ENCODE data around the genes ZNF189 and GRIN3A.

DNA sequence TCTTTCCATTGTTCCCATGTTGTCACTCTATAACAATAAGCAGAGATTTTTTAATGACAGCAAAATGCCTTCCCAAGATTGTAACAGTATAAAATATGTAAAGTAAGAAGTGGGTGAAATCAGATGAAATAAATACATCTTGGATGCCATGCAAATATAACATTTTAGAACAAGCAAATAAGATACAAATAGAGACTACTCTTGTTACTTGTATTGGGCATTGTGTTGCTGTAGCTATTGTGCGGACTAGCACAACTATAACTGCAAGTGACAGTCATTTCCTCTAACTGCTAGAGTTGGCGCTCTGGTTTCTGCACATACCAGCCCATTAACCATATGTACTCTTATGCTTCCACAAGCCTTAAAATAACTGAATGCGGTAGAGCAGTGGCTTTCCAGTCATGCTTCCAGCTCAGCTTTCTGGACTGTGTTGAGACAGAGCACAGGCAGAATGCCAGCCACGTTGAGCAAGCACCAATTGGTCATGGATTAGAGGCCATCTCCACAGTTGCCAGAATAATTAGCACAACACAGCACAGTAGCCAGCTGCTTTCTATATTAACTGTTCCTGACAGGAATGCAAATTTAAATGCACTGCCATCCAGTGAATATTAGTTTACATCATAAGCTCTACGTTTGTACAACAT is 12.1 kb downstream of the INVS start:
- PRO-cap, 3 experiments, result no peak in any of the 3 experiments

DNA sequence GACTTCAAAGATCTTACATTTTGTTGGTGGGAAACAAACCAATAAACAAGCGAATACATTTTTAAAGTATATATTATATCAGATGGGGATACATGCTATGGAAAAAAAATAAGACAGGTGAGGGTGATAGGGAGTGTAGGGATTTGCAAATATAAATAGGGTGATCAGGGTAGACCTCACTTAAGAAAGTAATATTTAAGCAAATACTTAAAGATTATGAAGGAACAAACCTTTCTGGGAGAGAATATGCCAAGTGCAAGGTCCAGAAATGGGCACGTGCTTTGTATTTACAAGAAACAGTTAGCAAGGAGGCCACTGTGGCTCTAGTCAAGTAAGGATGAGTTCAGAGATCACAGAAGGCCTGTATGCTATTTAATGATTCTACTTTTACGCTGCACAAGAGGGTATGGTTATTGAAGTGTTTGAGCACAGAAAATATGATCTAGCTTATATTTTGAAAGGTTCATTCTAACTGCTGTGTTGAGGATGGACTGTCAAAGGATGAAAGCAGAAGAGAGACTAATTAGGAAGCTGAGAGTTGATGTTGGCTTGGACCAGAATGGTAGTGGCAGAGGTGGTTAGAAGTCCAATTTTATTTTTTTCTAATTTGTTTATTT is 64.6 kb downstream of the INVS start:
- PRO-cap, 3 experiments, result no peak in any of the 3 experiments

GRCh38 chr9:101398479-101399376 is at the start of gene ZNF189:
TSS of gene ZNF189 (plus strand) at chr9:101398851.
- PRO-cap, 3 experiments, result peak in 3 of 3 experiments; most common plus-strand start chr9:101398873 (in 3); most common minus-strand start chr9:101398599 (in 3)

DNA sequence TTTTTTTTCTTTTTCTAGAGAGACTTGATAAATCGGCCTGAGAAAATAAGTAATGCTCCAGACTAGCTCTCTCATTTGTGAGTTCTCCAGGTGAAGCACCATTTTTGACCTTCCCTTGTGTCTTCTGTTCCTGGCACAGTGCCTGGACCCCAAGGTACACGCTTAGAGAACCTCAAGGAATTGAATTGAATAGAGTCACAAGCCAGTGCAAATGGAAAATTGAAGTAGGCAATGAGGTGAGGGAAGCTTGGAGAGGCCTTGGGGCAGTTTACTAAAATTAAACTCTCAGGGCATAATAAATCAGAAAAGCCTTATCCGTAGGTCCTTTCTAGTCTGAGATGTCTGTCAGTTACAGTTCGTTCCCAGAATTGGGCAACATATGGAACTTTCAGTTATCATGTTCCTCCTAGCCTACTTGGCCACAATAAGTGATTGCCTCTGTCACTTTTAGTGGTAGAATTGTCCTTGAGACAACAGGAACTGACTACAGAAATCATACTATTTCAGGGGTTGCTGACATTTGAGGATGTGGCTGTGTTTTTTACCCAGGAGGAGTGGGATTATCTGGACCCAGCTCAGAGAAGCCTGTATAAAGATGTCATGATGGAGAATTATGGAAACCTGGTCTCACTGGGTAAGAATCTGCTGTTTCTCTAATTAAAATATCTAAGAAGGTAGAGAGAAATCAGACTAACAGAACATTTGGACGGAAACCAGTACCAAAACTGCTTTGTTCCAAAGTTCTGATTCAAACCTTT is 905 bp downstream of the ZNF189 start:
- PRO-cap, 3 experiments, result no peak in any of the 3 experiments

DNA sequence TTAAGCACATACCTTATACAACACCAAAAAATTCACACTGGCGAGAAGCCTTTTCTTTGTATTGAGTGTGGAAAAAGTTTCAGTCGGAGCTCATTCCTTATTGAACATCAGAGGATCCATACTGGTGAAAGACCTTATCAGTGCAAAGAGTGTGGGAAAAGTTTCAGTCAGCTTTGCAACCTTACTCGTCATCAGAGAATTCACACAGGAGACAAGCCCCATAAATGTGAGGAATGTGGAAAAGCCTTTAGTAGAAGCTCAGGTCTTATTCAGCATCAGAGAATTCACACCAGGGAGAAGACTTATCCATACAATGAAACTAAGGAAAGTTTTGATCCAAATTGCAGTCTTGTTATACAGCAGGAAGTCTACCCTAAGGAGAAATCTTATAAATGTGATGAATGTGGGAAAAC is 10.1 kb downstream of the ZNF189 start:
- PRO-cap, 3 experiments, result no peak in any of the 3 experiments

DNA sequence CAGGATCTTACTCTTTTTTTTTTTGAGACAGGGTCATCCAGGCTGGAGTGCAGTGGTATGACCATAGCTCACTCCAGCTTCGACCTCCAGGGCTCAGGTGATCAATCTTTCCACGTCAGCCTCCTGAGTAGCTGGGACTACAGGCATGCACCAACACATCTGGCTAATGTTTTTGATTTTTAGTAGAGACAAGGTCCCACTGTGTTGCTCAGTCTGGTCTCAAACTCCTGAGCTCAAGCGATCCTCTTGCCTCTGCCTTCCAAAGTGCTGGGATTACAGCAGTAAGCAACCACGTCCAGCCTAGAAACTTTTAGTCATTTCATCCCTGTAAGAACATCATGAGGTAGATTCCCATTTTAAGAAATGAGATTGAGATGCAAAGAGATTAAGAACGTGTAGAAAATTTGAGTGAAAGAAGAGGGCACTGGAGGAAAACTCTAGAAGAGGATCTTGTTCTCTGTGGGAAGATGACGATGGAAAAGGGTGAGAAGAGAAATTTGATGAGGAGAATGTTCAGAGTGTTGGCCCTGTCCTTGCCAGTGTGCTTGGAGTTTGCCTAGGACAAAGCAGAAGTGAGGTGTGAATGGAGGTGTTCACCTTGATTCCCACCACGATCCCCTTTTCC is 6.3 kb downstream of the ALDOB start:
- PRO-cap, 3 experiments, result no peak in any of the 3 experiments

GRCh38 chr9:101432820-101433967 is 2.4 kb downstream of the ALDOB start:
- PRO-cap, 3 experiments, result no peak in any of the 3 experiments

DNA sequence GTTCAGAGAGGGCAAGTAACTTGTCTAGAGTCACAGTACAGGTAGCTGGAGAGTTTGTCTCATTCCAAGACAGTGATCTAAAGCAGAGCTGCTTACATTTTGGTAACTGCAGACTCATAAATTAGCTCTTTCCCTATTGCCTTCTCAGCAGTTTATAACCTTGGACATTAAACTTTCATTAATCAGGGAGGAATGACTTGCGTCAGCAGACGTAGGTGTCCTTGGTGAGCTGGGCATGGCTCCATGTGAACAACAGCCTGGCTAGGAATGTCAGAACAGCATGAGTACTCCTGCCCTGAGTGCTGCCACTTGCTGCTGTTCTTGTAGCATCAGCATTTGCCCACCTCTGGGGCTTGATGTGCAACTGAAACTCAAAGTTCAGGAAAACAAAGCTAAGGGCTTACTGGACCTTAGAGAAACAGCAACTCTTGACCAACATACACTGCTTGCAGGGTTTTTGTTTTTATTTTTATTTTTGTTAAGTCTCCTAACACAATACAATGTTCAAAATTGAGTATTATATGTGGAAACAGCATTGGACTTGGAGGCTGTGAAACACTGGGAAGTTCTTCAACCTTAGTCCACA is 2.3 kb upstream of the ALDOB start:
- PRO-cap, 3 experiments, result peak in 1 of 3 experiments; most common plus-strand start position 273 of the sequence (in 1); most common minus-strand start position 156 of the sequence (in 1)

DNA sequence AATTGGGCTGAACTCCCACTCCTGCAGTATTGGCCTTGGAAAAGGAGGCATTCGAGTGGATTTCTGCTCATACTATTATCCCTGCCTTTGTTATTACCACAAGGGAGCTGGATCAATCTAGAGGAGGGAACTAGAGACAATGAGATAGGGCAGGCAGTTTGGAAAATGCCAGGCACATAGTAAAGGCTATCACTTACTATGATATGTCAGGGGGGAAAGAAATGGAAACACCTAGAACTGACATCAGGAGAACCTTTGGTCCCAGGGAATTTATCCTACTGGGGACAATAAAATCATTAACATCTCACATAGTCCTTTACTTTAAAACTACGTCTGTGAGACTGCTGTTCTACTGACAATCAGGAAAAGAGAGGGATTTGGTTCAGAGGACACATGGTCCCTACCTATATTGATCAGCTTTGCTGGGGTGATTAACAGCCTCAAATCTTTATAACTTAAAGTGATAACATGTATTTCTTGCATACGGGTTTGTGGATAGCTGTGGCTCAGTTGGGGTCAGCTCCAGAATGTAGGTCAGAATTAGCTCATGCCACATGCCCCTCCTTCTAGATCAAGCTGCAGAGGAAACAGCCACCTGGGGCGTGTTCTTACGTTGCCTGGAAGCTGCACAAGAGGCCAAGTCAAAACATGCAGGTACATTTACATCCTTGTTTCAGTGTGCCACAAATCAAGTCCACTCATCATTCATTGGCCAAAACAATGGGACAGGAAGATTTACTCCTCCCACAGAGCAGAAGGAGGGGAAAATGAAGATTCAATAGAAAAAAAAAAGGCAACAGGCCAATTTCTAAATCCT is 7.5 kb downstream of the PGAP4 start:
- PRO-cap, 3 experiments, result no peak in any of the 3 experiments

DNA sequence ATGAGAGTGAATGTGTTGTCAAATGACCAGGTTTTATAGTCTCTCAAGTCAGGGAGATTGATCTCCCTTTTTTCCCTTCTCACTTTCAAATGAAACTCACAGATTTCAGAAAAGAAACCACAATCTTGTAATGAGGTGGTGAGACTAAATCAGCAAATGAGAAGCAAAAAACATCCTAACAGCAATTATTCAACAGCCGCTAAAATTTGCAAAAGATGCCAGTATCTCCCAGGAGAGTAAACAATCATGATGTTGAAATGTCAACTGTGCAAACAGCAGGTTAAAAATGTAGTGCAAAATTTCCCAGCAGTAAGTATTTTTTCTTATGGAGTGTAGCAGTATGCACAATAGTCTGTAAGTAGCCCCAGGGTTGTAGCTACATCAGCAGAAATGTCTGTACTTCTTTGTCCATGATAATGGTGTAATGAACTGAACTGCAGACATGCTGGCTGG is 31.6 kb downstream of the GRIN3A start:
- PRO-cap, 3 experiments, result no peak in any of the 3 experiments

DNA sequence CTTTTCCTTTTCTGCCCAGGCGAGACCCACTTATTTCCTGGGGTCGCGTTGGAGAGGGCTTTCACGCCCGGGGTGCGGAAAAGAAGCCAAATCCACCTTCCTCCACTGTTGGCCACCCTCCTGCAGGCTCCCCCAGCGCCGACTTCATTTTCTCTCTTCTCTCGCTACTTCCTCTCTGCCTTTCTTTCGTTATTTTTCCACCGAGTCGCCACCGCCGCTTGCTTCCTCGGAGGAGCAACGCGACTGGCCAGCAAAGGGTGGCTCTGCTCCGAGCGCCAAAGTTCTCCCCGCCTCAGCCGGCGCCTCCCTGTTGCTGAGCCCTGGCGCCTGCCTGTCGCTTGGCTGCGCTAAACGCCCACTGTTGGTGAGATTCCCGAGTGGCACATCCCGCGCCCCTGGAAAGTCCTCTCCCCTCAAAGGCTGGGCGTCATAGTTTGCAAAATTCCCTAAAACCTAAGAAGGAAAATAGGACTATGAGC is at the start of gene GRIN3A:
TSS of gene GRIN3A (minus strand) at position 245 of the 479 bp plus-strand sequence.
- PRO-cap, 3 experiments, result no peak in any of the 3 experiments

- PRO-cap, 3 experiments, result no peak in any of the 3 experiments
These were observed 51.1 kb downstream of the NIPSNAP3B start for GRCh38 chr9:104814974-104815528.

DNA sequence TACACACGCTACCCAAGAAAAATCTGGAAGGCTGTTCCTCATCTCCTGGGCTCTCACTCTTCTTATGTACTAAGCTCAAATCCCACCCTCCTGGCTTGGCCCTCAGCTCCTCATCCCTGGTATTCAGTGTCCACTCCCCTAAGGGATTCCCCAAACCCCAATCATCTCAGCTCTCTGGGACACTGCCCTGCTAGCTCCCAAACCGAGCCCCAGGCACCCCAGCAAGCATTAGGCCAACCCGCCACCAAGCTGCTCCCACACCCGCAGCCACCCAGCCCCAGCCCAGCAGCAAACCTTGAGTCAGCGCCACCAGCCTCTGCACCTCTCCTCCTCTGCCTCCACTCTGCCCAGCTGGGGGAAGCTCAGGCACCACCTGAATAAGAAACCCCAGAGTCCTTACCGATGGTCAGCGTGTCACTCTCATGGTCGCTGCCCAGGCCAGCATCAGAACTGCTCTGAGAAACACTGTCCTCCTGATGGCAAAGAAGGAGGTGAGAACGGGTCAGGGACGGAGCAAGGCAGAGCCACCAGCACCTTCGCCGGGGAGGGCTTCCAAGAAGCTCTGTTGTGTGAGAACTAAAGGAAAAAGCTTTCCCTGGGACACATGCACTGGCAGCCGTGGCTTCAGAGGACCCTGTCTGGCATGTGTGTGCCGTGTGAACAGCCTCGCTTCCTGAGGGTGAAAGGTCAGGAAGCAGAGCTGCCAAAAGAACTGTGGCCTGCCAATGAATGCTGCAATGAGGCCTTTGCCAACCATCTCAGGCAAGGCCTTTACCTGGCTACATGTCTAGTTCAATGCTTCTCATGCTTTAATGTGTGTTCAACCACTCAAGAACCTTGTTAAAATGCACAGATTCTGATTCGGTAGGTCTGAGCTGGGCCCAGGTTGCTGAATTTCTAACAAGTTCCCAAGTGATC is 53.3 kb downstream of the NIPSNAP3B start:
- PRO-cap, 3 experiments, result no peak in any of the 3 experiments

DNA sequence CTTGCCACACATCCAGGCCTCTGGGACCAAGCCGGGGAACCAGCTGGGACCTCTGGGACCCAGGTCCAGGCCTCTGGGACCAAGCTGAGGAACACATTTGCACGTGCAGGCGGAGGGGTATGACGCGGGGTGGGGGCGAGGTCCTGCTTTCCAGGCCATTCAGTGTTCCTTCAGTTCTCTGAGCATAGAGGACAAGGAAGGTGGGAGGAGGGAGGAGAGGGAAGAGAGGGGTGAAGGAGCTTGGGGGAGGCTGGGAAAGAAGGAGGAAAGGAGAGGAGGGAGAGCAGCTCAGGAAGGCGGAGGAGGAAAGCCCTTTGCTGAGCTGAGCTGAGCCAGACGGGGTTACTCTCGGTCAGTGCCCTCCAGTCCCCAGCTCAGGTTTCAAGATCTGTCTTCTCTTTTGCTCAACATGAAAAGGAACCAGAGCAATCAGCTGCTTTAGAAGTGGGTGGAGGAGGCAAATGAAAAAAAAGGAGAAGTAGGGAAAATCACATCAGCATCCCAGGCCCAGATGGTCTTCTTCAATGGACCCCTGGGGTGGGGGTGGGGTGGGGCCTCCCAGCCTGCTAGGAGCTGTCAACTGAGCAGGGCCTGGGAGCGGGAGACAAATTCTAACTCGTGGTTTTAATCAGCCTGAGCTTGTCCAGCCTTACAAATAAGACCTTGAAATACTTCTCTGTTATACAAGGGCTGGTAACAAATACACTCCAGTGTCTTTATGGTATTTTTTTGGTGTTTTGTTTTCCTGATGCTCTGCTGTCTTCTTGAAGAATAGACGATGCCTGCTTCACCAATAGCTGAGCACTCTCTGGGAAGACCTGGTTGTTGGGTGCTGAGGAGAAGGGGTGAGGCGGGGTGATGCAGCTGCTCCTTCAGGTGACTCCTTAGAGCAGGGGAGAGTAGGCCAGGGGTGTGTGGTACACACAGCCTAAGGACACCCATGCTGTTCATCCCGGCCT is 58.9 kb downstream of the ABCA1 start:
- PRO-cap, 3 experiments, result no peak in any of the 3 experiments

GRCh38 chr9:104898274-104899306 is 29.4 kb downstream of the ABCA1 start:
- PRO-cap, 3 experiments, result no peak in any of the 3 experiments

DNA sequence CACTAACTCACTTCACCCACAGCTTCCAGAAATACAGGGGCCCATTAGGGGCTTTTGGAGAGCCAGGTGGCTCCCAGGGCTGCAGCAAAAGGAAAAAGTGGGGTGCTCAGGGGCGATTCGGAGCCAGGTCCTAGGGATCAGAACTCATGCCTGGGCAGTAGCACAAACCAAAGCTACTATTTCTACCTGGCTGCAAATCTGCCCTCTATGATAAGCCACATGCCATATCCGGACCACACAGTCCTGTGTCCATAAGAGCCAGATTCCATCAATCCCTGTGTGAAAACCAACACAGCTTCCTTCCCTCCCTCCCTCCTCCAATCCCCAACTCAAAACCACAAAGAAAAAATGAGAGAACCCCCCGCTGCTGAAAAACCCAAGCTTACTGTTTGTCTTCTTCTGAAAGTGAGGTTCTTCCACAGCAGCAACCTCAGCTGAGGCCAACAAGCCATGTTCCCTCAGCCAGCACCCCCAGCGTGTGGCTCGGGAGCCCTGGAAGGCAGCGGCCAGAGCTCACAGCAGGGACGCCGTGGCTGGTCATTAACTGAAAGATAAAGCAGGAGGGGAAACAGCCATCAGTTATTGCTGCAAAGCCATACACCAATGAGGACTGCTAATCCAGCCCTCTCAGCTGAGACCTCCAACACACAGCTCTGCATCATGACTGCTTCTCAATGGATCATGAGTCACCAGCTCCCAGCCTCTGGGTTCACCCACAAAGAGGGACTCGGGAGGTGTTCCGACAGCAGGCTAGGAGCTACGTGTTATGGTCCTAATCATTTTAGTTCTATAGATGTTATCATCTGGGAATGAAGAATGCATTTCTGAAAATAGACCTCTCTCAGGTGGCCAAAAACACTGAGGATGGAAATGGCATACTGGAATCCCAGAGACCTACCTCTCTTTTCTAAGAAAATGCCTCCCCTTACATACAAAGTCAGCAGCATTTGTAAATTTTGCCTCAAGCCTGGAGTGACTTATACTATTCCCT is 24.4 kb downstream of the ABCA1 start:
- PRO-cap, 3 experiments, result no peak in any of the 3 experiments

GRCh38 chr9:104991627-104992350 is 63.8 kb upstream of the ABCA1 start:
- PRO-cap, 3 experiments, result peak in 3 of 3 experiments; most common plus-strand start chr9:104991852 (in 1); most common minus-strand start chr9:104991694 (in 2)

DNA sequence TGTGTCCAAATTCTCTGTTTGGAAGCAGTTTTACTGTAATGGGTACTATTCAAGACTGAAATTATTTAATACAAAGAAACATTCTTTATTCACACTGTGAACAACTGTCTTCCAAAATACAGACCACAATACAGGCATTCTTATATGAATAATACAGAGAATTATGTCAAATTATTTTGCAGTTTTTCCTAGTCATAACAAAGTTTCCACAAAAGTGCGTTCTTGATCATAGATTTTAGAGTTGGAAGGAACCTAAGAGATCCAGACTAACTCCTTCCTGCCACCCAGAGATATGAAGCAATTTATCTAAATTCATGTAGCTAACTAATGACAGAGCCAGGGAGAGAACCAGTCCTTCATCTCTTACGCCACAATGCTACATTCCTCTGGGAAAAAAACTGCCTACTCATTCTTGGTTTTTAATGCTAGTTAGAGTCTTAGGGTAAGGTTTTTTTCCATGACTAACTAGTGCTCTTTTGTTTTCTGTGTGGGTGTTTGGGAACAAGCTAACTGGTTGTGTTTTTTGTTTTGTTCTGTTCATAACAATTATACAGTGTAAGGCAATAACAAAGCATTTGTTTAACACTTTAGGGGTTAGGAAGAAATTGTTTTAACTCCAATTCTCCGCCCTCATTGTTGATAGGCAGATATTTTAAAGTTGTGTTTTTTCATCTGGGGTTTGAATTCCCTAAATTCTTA is 52.4 kb downstream of the SLC44A1 start:
- PRO-cap, 3 experiments, result no peak in any of the 3 experiments

DNA sequence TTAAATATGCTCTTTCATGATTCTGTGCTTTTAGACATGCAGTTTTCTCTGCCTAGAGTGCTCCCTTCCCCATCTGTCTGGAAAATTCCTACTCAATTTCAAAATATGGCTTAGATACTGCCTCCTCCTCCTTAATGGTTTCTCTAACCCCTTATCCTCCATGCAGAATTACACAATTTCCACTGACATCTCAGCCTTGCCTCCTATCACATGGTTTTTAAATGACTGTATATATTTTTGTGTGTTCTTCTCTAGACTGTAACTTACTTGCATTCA is 85.2 kb downstream of the SLC44A1 start:
- PRO-cap, 3 experiments, result no peak in any of the 3 experiments

DNA sequence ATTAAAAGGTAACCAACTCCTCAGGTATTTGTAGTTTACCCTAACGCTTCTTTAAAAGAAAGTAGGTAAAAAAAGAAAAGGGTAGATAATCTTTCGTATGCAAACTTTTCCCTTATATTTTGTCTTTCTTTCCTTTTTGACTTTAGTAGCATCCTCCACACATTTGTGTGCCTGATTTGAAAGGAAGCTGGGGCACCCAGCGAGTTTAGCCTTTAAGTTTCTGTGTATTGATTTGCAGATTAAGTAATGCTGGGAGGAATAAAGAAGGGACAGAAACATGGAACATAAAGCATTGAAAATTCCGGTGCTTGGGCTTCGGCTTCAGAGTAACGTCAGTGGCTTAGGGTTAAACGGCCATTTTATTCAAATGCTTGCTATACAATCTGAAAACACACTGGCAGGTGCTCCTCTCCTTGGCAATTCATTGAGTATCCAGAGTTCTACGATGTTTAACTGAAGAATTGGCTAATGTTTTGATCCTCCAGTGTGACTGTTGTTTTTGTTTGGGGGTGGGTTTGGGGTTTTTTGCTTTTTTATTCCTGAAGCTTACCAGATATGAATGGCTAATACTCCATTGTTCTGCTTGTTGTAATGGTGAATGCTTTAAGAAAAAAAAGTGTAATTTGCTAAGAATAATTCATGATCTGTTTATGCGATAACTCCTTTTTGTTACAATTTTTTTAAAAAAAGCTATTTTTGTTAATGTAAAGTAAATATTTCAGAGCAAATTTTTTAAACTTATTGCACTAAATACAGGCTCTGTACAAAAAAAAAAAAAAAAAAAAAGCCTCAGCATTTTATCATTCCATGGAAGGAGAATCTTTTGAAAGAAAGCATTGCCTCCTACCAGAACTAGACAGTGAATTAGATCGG is 57.9 kb upstream of the FSD1L start:
- PRO-cap, 3 experiments, result no peak in any of the 3 experiments